M059J (cell line): ENCODE data around the gene ERAP2.

DNA sequence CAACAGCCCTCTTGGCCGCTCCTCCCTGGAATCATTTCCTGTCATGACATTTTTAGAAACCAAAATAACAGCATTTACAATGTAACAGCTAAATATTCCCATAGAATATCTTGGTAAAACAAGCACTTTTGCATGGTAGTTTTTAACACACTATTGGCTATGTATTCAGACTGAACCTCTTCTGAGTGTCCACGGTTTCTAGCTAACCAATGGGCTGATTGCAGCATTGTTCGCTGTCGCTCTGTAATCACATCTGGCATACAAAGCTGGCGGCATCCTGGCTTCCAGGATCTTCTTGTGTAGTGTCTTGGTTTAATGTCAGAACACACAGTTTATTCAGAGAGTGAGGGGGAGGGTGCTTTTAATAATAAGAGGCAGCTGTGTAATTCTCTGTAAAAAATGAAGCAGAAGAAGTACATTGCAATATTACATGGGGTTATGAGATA is 206.2 kb downstream of the PCSK1 start:
- RAMPAGE, long total RNA, result no peak

DNA sequence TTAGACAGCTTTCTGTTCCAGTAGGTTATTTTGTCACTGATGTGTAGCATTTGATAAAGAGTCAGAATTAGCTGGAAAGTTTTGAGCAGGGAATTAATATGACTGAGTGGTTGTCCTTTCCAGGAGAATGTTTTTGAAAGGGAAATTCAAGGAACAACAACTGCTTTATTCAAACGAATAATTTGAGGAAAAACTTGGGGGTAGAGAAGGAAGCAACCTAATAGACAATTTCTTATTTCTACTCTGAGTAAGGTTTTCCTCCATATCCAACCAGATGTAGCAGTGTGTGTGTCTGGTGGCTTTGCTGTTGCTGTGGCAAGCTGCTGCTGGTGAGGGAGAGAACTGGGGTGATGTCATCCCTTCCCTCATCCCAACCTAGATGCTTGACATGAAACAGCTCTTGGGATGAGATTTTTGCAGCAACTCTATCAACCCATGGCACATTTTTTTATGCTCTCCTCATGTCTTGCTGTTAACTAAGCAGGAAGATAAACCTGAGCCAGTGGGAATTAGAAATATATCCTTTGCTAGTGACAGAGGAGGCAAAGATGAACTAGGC is 135.8 kb downstream of the PCSK1 start:
- RAMPAGE, long total RNA, result no peak

GRCh38 chr5:96332149-96332493 is 100.9 kb downstream of the PCSK1 start:
- RAMPAGE, long total RNA, result no peak

- RAMPAGE, long total RNA, result no peak
These were observed 24.2 kb downstream of the CAST start for GRCh38 chr5:96686246-96686884.

GRCh38 chr5:96803577-96804143 is 4.1 kb downstream of the ERAP1 start:
- RAMPAGE, long total RNA, result no peak

GRCh38 chr5:96806968-96807190 is 866 bp downstream of the ERAP1 start:
- RAMPAGE, long total RNA, result no peak

DNA sequence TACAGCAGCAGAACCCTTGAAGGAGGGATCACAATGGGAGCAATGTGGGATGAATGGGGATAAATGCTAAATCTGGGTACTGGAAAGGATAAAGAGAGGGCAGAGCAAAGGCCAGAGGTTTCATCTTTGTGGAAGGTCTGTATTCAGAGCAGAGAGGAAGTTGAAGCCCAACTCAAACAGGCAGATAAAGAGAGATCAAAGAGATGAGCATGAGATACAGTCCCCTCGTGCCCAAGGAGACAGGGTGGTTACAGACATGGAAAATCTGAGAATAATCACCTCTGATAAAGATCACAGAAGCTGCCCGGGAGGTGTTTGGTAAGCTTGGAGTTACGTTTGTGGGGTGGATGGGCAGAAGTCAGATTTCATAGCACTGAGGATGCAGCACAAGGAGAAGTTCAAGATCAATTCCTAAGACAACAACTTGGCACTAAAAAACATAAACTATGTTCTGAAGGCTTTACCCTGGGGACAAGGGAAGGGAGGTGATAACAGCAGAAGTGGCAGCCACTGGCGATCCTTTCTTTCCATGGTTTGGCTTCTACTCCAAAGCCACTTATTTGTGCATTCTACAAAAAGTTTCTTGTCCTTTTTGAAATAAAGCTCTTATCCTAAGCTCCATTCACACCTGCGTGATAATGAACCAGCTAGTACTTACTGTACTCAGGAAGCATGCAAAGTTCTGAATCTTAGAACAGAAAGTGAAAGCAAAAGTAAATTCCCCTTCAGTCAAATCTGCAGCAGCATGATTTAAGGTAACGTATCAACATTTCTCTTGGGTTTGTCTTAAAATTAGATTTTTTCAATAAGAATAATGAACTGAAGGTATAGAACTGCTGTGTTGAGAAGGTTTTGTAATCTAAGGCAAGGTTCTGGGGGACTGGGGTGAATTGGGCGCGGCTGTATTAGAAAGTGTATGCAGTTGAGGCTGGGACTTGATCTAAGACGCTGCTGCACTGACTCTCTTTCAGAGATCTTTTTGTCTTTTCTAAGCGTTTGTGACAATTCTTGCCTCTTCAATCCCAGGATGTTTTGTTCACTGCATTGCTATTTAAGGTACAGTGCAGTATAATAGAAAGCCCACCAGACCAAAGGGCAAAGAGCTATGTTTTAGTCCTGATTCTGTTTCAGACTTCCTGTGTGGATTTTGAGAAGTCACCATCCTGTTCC is at the start of gene ERAP2:
Gene ERAP2 (plus strand): TSS at position 728 of the 1,170 bp plus-strand sequence.
- RAMPAGE, long total RNA, result no peak

DNA sequence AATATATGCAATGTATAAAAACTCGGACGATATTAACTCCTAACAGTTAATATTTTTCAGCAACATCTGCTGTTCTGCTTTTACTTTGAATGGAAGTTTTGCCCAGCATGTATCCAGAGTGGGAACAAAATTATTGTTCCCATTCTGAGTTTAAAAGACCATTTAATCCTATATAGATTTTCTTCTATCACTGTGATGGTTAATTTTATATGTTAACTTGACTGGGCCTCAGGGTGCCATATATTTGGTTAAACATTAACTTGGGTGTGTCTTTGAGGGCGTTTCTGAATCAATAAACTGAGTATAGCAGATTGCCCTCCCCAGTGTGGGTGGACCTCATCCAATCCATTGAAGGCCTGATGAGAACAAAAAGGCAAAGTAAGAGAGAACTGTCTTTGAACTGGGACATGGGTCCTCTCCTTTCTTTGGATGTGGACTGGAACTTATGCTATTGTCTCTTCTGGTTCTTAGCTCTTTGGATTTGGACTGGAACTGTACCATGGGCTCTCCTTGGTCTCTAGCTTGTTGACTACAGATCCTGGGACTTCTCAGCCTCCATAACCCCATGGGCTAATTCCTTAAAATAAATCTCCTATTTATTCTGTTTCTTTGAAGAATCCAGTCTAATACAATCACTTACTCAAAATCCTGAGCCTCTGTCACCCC is 17.3 kb downstream of the RIOK2 start:
- RAMPAGE, long total RNA, result no peak

DNA sequence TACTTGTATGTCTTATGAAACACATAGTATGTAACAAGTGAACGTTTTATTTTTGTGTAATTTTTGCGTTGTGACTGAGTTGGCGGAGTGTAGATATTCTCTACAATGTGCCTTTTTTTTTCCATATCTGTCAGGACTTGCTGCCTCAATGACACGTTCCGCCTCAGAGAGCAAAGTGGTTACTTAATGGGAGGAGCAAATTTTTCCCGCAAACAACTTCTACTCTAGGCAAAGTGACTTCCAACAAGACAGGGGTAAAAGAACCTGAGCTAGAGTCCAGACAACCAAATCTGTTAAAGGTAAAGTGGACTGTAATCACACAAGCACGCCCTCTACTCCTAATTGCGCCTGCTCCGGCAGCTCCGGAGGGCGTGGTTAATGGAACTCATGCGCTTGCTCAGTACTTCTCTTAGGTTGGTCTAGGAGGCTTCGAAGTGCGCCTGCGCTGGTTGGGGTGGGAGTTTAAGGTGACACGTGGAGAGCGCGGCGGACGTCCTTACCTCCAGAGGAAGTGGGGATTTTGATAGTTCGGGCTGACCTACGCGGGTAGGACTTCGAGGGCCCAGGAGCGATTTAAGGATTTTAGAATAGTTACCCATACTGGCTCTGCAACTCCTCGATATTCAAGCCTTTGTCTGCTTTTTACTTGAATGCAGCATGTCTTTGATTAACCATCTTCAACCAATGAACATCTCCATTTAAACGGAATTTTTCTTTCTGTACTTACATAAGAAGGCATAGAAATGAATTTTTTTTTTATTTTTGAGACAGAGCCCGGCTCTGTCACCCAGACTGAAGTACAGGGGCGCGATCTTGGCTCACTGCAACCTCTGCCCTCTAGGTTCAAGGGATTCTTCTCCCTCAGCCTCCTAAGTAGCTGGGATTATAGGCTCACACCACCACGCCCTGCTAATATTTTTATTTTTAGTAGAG is 590 bp upstream of the RIOK2 start:
- RAMPAGE, long total RNA, result no peak

DNA sequence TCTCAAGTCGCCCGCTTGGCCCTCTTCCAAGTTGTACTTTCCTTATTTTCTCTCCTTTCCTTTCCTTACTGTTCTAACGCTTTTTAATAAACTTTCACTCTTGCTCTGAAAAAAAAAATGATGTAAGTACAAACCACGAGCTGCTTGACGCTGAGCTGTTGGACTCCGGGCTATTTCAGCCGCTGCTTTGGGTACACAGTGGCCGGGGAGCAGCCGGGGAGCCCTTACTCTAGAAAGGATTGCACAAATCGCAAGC is 2.8 kb upstream of the RGMB start:
- RAMPAGE, long total RNA, result no peak

DNA sequence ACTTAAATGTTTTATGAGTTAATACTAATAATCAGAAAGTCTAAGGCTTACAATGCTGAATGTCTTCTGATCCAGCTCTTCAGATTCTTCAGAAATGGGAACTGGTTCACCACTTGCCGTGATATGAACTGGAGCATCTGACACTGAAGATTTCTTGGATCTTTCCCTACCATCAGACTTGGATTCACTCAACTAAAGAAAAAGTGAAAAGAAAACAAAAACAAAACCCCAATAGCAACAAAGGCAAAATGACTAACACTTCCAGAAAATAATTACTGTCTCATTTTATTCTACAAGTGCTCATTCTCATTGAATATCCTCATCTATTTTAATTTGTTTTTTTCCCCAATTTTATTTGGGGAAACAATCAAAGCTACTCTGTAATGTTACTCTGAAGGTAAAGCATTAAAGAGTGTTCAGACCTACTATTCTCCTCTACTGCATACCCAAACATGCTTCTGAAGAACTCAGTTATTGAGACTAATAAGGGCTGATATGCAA is 60.3 kb downstream of the CHD1 start:
- RAMPAGE, long total RNA, result no peak

DNA sequence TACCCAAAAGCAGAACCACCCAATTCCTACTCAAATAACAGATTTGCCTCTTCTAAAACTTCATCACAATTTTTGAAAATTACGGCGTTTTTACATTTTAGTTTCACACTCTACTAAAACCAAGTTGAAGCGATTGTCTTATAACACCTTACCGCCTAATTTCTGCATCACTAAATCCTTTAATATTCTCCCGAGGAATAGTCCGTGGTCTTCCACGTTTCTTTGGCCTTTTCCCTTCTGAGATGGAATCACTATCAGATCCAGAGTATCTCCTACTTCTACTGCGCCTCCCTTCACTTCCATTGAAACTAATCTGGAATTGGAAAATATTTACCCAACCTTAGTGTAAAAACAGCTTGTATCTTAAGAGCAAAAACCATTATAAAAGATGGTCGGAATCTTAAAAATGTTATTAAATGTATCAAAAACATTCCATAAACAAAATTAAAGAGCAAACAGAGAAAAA is 52.5 kb downstream of the CHD1 start:
- RAMPAGE, long total RNA, result no peak

DNA sequence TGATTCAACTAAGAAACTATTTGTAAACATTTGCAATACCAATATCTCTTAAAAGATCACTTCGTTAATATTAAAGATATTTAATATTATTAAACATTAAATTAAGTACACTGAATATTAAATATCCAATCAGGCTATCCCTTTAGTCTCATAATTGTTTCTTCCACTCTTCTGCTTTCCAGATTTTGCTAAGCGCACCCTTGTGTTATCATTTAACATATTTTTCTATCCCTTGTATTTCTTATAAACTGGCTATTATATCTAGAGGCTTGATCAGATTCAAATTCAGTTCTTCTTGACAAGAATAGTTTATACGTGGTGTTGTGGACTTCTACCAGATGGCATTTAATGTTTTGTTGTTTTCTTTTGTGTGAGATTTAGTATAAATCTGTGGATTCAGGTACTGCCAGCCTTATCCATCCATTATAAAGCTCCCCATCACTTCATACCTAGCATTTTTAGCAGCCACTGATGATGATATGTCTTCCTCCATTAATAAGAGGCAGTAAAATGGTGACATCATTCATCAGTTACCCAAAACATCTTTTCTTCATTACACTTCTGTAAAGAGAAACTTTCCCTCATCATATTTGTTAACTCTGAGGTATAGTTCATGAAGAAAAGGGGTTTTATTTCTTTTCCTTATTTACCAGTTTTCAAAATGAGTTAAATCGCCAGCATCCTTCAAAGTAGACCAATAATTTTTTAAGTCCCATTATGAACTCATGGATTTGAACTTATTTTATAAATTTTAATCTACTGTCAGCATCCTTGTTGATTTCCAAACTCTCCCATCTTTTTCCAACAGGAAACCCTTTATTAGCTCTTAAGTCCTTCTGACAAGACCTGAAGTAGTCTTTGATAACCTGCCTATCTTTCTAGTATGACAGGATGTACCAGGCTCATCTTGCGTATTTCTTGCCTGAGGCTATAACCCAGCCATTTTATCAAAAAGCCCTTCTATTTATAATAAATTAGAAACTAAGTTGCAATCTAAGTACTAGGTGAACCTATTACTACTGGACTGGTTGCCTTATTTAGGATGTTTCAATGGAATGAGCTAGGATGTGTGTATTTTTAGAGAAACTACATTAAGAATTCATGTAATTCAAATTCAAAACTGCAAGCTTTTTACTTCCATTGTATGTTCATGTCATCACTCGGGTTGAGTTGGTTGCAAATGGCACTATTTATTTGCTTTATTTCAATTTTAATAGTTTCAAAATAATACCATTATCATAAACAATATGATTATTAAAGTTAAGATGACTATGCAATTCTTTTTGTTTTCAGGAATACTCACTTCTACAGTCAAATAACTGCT is 19.3 kb downstream of the CHD1 start:
- RAMPAGE, long total RNA, result no peak

DNA sequence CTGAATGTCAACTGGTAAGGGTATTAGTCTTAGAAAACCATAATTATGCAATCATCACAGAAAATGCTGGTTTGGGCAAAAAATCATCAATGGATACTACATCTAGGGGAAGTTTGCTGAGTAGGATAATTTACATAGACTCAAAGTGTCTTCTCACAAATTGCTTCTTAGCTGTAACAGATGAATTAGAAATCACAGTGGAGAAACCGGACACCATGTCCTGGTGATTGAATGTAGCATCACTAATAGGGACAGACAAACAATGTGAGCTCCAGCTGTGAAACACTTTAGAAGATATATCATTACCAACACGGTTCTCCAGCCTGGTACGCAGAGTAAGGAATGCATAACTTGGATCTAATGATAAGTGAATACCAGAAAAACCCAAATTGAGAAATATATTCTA is 17.4 kb downstream of the CHD1 start:
- RAMPAGE, long total RNA, result no peak

DNA sequence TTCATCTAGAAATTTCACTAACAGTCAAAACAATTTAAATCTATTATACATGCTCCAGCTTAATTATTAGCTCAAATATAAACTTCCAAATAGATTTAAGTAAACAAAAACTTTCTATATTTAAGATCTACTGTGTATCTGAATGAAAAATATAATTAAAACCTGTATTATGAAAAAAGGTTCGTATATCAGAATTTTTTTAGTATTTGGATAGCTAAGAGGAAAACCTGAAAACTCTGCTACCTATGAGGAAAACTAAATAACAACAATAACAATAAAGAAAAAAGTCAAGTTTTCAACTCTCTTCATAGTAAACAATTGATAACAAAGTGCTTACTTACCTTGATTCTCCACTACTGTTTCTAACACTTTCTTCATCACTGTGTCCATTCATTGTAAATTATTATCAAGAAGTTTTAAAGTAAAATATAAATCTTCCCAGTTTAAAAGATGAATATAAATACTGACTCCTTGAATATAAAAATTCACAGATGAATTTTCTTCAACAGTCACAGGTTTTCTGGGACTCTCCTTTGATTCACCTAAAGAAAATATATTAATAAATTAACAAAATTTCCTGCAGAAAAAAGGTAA is 2.7 kb downstream of the CHD1 start:
- RAMPAGE, long total RNA, result no peak

GRCh38 chr5:98941245-98941842 is 12.5 kb upstream of the CHD1 start:
- RAMPAGE, long total RNA, result no peak

DNA sequence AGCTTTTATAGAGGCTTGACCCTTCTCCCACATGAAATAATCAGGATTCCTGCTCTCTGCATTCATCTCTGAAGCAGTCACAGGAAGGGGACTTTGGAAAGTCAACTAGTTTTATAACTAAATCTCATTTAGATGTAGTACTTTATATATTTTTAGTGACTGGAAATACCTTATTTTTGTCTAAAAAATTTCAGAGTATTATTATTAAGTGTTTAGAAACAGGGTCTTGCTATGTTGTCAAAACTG is 92.0 kb upstream of the CHD1 start:
- RAMPAGE, long total RNA, result no peak

DNA sequence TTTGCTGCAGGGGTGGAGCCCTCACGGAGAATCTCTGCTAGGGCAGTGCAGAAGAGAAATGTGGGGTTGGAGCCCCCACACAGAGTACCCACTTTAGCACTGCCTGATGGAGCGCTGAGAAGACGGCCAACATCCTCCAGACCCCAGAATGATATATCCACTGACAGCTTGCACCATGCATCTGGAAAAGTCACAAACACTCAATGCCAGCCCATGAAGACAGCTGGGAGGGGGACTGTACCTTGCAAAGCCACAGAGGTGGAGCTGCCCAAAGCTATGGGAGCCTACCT is 426.3 kb upstream of the FAM174A start:
- RAMPAGE, long total RNA, result no peak

- RAMPAGE, long total RNA, result no peak
These were observed 61.5 kb downstream of the ST8SIA4 start for GRCh38 chr5:100841639-100842013.

DNA sequence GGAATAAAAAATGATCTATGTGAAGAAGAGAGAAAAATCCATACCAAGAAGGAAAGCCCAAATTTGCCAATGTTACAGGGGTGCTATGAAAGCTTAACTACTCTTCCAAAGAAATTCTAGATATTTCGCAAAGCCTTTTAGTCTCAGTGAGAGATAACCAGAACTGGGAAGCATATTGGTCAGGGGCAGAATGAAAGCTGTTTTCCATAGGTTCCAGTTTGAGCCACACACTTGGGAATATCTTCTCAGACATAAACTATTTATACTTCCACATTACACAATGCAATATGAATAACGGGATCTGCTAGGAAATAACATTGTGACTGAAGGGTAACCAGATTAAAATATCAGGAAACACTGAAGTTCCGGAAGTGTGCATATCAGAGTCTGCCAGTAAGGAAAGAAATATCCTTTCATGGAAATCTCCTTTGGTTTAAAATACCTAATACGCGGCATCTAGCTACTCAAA is 56.4 kb downstream of the ST8SIA4 start:
- RAMPAGE, long total RNA, result no peak